Right cardiac atrium (tissue), 1 donor: Measurements from ENCODE around the gene DENND1B.

- PRO-cap: no peak
Measured at GRCh38 chr1:196181217-196181609, 427.0 kb downstream of the KCNT2 start.

DNA sequence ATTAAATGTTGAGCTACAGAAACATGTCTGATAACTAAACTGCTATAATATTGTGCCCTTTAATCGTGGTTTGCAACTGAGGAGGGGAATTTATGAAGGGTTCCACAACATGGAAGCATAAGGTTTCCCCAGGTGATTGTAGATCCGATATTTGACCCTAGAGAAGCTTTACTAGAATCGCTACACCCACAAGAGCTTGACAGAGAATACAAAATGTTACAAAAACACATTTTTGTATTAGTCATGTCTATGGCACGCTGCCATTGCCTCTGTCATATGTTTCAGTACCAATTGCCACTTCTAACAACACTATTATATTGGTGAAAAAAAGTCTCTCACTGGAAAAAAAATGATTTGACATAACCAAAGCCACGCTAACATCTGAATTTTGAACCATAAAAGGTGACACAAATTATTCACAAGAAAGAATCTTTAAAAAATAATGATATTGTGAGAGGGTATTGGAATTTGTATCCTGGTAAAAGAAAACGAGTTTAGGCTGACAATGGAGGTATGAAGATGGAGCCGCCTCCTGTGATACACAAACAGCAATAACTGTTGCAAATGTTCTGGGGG lies 214.5 kb downstream of the KCNT2 start:
- PRO-cap: no peak

- PRO-cap: no peak
Measured at GRCh38 chr1:196400733-196401416, 207.4 kb downstream of the KCNT2 start.

- PRO-cap: no peak
Measured at GRCh38 chr1:196607904-196608302, 337 bp downstream of the KCNT2 start.

DNA sequence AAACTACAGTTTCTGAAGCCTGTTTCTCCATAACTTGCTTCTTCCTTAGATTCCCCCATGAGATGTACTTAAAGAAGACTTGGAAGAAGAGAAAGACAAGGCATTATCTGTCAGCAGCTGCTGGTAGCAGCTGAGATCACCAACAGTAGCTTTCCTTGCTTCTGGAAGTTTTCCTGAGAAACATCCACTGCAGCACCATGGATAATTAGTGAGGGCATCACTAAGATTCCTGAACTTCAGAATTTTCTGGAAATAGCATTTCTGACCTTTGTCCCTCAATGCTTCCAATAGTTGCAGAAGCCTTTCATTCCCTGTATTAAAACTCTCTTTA lies 386 bp upstream of the CFHR4 start:
- PRO-cap: no peak

DNA sequence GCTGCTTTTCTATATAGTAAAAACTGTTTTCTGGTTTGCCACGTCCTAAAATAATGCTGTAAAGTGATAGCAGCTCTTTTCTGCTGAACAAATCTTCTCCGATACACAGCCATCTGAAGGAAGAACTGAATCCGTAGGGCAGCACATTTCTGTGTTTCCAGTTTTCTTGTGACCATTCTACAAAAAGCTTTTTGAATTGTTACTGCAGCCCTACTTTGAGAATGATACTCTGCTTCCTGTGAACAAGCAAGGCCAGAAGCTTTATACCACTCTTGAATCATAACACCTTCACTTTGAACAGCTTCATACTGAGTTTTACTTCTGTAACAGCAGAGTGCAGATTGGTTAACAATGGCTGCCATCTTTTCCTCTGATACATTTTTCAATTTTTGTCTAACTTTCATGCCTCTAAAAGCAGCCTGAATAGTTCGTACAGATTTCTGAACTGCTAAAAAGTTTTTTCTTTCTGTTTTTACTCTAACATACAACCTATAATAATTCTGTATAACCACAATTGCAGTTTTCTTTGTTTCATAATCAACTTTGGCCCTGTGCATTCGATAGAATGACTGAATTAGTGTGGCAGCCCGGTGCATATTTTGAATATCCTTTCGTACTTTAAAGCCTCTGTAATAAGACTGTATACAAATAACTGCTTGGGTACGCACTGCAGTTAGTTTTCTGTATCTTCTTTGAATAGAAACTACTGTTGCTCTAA lies 33.7 kb upstream of the F13B start:
- PRO-cap: no peak

DNA sequence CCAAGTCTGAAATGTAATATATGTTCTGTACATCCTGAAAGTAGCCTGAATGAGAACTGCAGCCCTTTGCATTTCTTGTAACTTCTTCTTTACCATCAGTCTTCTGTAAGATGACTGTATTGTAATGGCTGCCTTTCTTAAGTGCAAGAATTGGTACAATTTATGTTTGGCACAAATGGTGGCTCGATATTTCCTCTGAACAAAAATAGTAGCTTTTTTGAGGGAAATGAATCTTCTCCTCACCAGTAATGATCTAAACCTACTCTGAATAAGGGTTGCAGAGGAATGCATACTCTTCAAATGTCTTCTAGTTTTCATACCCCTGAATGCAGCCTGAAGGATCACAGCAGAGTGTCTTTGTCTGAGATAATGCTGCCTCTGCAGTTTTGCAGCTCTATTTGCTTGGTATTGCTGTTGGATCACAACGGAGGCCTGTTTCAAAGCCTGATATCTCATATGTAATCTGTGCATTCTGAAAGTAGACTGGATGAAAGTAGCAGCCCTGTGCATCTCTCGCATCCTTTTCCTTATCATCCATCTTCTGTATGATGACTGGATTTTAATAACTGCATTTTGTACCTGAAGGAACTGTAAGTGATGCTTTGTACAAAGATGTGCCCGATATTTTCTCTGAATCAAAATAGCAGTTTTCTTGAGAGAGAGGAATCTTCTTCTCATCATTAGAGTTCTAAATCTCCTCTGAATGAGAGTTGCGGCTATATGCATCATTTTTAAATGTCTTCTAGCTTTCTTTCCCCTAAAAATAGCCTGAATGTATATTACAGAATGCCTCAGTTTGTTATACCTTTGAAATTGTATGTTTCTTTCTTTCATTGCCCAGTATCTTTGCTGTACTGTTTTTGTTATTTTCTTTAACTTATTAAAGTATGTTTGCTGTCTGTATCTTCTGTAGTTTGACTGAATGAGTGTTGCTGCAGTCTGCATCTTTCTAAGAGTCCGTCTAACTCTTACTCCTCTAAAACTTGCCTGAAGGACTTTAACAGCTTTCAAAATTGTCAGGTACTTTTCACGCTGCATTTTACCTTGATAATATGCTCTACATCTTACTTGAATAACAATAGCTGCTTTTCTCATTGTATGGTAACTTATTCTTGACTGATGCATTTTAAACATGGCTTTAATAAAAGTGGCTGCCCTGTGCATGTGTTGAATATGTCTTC lies 35.1 kb upstream of the F13B start:
- PRO-cap: no peak

DNA sequence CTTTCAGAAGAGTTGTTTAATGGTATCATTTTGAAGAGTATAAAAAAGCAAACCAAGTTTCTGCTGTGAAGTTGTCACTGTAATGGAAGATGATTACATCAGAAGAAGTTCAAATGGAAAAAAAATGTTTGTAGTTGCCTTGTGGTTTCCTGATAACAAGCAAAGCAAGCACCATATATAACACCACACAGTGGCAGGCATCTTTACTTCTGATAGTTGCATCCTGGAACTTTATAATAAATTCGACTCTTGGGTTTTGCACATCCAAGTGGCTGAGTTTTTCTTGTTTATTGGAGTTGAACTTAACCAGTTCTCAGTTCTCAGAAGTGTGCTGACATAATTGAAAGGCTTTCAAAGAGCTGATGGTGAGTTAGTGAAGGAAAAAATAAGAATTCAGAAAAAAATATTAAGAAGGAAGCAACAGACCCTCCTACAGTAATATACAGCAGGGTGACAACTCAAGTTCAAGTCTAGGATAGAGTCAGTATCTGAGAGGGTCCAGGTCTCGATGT lies 123.4 kb downstream of the CRB1 start:
- PRO-cap: no peak

GRCh38 chr1:197775100-197776177 lies at the start of gene DENND1B:
DENND1B (minus strand) TSS chr1:197775480.
- PRO-cap: bidirectional peak, plus-strand start at chr1:197775149, minus-strand start at chr1:197775171; bidirectional peak, plus-strand start at chr1:197775250, minus-strand start at chr1:197775204; bidirectional peak, plus-strand start at chr1:197775434, minus-strand start at chr1:197775470

- PRO-cap: no peak
Measured at GRCh38 chr1:198519548-198520416, 20.7 kb downstream of the ATP6V1G3 start.

DNA sequence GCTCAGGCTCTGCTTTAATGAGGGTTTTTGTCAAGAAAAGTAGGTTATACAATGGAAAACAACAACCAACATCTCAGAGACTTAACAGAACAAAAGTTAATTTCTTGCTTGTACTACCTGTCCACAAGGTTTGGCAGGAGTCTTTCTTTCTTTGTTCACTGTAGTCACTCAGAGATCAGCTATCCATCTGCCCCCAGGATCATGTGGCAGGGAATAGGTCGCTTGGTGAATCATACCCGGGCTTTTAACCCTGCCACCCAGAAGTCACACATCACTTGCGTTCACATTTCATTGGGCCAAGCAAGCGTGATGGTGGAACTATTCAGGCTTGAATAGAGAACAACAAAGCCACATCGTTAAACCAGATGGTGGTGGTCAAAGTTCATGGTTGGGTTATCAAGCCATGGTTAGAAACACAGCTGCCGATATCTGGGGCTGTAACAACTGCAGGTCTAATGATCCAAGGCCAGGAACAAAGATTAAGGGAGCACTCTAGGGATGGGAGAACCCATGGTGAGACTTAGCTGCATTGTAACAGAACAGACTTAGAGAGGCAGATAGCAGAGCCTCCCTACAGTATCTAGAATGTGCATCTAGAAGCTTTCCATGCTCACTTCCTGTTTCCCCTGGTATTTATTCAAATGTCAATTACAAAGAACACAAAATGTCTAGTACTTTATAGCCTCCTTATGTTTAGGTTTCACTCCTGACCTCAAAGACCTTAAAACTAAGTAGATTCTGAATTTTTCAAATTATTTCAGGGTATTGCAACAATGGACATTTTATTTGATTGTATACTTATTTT lies 40.0 kb upstream of the PTPRC start:
- PRO-cap: no peak

DNA sequence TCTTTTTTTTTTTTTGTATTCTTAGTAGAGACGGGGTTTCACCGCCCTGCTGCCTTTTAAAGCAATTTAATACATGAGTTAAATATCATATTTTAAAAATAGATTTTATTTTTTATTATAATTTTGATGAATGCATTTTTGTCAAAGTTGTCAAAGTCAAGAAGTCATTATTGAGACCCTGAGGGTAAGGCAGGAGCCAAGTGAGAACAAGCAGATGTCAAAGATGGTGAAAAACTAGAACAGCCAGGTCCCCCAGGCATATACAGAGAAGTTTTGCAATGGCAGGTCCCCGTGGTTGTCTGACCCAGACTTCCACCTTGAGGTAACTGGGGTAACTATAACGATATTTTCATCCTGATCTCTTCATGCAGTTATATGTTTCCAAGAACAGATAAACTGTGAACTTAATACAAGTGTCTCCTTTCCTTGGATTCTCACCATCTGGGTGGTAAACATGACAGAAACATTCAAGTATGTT lies 26.5 kb downstream of the PTPRC start:
- PRO-cap: no peak

- PRO-cap: no peak
Measured at GRCh38 chr1:198729621-198730001, 90.8 kb downstream of the PTPRC start.

- PRO-cap: no peak
Measured at GRCh38 chr1:198892073-198892572, 253.3 kb downstream of the PTPRC start.

DNA sequence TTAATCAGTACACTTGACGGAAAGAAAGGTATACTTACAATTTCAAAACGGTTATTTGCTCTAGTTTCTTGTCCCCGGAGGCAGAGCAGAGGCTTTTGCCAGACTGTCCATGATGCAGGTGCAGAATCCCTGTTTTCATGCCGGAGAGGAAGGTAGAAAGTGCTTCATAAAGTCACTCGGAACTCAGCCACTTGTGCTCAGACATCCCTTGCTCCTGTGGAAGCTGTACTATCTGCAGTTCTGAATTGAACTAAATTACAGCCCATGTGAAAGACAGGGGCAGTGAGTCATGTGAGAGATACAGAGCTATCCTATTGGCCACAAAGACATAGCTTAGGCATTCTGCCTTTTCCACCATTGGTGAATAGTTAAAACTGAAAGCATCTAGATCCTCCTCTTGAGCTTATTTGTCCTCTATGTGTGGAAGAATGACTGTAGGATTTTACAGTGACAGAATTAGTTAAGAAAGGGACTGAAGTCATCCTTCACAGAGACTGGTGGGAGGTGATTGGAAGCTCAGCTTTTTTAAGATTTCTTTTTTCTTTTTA lies 298.4 kb downstream of the PTPRC start:
- PRO-cap: unidirectional peak, minus-strand start at position 242 of the sequence

DNA sequence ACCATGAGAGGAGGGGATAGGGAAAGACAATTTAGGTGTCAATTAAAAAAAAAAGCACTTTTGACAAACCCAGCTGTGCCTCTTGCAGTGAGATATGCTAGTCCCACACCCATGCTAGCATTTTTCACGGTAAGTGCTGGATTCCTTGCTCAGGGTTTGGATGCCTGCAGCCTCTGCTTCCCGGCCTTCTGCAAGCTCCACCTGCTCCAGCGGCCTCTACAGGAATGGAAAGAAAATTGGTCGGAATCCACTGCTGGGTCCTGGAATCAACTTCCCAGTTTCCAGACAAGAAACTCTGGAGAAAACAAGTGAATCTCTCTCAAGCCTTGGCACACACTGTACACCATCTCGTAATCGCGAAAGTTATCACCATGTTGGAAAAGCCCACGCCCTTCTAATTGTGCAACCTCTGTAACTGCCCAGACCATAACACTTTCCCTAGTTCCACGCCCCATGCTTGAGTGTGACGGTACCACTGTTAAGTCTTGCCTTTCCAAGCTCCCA lies 5.9 kb downstream of the NR5A2 start:
- PRO-cap: no peak

DNA sequence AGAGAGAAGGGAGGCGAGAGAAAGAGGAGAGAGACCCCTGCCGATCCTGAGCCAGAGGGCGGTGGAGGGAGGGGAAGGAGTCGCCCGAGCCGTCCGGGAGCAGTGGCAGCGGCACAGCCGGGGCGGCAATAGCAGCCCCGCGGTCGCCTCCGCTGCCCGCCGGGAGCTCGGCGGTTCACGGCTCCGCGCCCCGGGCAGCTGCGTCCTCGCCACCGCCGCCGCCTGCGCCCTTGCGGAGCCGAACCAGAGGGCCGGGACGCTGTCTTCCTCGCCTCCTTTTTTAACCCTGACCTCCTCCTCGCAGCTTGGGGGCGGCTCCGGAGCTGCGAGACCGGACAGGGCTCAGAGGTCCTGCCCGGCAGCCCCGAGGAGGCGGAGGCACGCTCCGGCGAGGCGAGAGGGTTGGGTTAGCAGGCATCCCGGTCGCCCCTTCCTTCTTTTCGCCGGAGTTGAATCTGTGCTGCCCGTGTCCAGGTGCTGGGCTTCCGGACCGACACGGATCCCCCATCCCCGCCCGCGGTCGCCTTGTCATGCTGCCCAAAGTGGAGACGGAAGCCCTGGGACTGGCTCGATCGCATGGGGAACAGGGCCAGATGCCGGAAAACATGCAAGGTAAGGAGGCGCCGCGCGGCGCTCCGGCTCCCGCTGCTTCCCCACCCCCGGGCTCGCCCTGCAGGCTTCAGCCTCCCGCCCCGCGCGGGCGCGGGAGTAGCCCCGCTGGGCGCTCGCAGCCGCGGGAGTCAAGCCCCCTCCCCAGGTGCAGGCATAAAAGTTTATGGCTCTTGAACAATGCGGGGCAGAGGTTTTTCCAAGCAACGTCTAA lies 11.9 kb downstream of the NR5A2 start:
- PRO-cap: no peak

DNA sequence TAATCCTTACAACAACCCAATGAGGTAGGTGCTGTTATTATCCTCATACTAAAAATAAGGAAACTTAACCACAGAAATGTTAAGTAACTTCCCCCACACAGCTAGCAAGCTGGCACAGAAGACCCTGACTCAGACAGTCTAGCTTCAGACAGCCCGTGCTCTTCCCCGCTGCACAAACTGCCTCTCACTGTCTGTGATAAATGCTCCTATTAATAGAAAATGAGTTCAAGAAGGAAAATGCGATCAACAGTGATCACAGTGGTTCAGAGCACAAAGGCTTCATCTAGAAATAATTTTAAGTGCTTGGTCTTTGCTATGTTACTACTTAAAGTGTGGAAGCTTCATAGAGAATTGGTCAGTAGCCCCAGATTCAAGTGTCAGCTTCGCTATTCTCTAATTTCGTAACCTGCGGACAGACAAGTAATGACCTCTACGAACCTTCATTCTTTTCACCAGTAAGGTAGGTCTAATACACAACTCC lies 41.6 kb downstream of the ZNF281 start:
- PRO-cap: no peak

- PRO-cap: no peak
Measured at GRCh38 chr1:200401205-200401668, 8.6 kb downstream of the ZNF281 start.

- PRO-cap: no peak
Measured at GRCh38 chr1:200437813-200438293, 28.0 kb upstream of the ZNF281 start.